Mesenchymal stem cell of the bone marrow (primary cell): ENCODE measurements around a stretch of chr11.

DNA sequence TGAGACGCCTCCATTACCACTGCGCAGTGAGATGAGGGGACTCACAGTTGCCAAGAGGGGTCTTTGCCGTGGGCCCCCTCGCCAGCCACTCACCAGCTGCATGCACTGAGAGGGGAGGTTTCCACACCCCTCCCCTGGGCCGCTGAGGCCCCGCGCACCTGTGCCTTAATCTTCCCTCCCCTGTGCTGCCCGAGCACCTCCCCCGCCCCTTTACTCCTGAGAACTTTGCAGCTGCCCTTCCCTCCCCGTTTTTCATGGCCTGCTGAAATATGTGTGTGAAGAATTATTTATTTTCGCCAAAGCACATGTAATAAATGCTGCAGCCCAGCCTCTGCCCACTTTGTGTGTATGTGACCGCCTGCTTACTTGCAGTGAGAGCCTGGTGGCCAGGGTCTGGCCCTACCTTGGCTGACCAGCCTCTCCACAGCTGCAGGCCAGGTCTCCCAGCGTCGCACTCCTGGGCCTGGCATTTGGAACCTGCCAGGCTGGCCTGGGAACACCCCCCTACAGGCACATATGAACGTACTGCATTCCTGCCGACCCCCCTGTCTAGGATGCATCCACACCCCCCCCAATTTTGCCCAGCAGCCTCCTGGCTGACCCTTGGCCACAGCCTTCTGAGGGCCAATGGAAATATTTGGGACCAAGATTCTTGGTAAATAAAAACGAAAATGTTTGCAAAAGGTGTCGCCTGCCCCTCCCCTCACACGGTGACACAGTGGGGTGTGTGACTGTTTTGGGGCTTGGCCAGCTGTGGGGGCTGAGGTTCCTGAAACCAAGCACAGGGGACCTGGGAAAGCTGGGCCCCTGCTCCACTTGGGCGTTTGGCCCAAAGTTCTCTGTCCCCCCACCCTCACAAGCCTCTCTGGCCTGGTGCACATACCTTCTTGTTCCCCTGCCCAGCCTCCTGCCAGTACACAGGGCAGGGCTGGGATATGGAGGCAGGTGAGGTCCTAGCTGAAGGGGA lies 2.5 kb upstream of the CRACR2B start:
- CAGE, long polyA plus RNA: no peak

- CAGE, long polyA plus RNA: no peak
Observed at GRCh38 chr11:830131-830720, 2.5 kb downstream of the CRACR2B start.

- CAGE, long polyA plus RNA: no peak
Observed at GRCh38 chr11:914609-915490, 4.2 kb upstream of the CHID1 start.

DNA sequence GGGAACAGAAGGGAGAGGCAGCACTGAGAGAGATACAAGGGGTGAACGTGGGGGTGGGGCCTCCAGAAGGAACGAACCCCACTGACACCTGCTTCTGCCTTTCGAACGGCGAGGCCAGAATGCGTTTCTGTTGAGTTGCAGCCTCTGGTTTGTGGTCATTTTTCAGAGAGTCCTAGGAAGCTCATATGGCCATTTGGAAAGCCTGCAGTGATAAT lies 6.2 kb upstream of the CHID1 start:
- CAGE, long polyA plus RNA: no peak

DNA sequence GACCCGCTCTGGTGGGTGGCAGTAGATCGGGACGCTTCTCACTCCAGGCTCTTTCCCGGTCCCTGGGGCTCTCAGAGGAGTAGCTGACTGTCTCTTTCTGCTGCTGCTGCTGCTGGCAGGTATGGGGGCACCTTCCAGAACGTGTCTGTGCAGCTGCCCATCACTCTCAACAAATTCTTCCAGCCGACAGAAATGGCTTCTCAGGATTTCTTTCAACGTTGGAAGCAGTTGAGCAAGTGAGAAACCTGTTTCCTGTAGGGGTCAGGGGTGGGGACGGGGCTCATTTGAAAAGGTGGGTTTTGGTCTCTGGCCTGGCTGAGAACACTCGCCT lies 27.6 kb downstream of the MUC6 start:
- CAGE, long polyA plus RNA: no peak

DNA sequence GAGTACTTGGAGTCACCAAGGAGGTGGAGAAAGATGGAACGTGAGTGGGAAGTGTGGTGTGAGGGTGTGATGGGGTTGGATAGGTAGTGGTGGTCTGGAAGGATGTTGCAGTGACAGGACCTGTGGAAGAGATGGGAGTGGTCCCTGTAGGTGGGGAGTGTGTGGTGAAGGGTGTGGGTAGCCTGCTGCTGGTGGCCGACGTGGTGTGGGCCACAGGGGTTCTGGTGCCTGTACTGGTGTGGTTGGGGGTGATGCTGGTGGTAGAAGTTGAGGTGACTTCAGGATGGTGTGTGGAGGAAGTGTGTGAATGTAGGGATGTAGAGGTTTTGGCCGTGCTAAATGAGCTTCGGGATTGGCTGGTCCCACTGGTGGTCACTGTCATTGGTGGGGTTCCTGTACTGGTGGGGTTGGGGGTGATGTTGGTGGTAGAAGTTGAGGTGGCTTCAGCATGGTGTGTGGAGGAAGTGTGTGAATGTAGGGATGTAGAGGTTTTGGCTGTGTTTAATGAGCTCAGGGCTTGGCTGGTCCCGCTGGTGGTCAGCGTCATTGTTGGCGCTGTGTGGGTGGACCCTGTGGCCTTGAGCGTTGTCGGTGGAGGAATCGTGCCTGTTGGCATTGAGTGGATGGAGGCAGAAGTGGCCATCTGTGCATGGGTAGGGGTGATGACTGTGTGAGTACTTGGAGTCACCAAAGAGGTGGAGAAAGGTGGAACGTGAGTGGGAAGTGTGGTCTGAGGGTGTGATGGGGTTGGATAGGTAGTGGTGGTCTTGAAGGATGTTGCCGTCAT lies 19.1 kb downstream of the MUC6 start:
- CAGE, long polyA plus RNA: no peak

DNA sequence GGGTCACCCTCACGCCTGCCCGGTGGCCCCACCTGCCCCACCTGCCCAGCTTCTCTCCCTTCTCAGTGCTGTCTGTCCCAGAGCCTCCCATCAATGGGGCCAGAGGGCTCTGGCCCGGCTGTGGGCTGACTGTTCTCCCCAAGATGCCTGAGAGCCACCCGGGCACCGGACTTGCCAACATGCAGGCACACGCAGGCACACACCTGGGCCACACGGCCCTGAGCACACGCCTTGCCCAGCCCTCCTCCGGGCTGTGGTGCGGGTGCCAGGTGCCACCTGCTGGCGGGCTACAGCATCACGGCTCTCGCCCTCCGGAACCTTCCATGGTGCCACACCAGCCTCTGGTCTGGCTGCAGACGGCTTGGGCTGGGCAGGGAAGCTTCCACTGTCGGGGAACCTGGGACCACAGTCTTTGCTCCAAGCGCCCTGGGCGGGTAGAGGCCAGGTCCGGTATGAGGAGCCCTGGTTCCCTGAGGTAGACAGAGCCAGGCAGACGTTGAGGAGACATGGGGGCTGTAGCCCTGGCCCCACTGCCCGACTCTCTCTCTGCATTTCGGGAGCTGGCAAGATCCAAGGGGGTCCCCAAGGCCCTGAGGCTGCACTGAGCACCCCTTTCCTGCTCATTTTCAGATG lies 14.6 kb upstream of the MUC6 start:
- CAGE, long polyA plus RNA: no peak

DNA sequence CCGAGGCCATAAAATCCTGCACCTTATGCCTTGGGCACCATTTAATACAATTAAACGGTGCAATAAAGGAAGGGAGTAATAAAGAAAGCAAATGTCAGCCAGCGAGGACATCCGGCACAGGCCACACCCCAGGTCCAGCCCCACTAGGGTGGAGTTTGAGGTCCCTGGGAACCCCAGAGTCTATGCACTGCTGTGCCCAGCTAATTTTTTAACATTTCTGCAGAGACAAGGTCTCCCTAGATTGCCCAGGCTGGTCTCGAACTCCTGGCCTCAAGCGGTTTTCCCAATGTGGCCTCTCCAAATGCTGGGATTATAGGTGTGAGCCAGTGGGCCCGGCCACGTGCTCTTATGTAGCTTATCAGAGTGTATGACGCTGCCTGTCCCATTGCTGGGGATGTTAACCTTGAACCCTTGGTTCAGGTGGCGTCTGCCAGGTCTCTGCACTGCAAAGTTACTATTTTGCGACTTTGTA lies 24.6 kb upstream of the MUC6 start:
- CAGE, long polyA plus RNA: no peak

DNA sequence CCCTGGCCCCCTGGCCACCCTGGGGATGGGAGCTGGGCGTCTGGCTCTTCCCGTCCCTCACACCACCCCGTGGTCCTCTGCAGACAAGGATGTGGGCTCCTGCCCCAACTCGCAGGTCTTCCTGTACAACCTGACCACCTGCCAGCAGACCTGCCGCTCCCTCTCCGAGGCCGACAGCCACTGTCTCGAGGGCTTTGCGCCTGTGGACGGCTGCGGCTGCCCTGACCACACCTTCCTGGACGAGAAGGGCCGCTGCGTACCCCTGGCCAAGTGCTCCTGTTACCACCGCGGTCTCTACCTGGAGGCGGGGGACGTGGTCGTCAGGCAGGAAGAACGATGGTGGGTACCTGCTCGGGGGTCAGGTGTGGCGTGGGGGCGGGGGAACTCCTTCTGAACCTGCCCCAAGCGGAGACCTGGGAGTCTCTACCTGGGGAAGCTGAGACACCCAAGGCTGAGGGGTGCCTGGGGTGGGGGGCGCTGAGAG lies 48.5 kb upstream of the MUC6 start:
- CAGE, long polyA plus RNA: no peak

DNA sequence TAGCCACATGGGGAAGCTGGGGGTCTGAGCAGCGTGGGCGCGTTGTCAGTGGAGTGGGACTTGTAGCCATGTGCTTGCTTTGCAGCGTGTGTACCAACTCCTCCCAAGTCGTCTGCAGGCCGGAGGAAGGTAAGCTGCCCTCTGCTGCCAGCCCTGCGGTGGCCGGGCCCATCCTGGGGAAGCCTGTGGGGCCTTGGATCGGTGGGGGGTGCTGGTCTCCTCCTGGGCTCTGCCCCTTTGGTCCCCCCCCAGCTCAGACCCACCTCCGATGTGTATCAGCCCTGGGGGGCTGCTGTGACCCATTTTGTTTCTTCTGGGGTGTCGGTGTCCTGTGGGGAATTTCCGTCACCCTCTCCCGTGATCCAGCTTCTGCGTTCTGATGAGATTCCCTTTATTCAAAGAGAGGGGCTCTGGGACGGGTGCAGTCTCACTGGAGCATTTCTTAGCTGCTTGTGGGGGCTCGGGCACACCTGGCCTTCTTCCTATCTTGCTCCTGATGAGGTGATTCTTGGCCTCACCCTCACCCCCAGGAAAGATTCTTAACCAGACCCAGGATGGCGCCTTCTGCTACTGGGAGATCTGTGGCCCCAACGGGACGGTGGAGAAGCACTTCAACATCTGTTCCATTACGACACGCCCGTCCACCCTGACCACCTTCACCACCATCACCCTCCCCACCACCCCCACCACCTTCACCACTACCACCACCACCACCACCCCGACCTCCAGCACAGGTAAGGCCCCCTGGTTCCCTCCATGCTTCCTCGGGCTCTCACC lies 56.0 kb upstream of the MUC6 start:
- CAGE, long polyA plus RNA: no peak

- CAGE, long polyA plus RNA: no peak
Observed at GRCh38 chr11:1148671-1149098, 9.1 kb upstream of the MUC5AC start.

DNA sequence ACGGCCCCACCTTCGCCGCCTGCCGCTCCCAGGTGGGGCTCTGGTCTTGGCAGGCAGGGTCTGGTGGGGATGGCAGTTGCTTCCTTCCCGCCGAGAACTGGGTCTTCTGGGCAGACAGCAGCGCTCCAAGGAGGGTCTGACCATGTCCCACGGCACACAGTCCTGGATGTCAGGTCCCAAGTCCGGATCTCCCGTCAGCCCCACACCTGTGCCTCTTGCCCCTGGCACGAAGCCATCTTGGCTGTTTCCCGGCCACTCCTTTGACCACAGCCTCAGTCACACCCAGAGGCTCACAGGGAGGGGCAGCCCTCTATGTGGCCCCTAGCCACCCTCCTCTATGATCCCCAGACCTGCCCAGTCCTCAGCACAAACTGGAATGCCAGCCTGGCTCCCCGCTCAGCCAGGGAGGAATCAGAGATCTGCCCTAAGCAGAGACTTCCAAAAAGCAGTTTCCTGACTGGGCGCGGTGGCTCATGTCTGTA lies 14.3 kb downstream of the MUC5B start:
- CAGE, long polyA plus RNA: no peak

DNA sequence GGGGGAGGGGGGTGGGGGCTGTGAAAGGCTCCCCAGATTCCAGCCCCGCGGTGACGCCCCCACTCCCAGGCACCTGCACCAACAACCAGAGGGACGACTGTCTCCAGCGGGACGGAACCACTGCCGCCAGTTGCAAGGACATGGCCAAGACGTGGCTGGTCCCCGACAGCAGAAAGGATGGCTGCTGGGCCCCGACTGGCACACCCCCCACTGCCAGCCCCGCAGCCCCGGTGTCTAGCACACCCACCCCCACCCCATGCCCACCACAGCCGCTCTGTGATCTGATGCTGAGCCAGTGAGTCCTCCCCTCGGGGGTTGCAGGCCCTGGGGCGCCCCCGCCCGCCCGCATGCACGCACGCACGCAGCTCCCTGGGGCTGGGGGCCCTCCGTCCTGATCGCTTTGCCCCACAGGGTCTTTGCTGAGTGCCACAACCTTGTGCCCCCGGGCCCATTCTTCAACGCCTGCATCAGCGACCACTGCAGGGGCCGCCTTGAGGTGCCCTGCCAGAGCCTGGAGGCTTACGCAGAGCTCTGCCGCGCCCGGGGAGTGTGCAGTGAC lies 32.2 kb downstream of the MUC5B start:
- CAGE, long polyA plus RNA: no peak

DNA sequence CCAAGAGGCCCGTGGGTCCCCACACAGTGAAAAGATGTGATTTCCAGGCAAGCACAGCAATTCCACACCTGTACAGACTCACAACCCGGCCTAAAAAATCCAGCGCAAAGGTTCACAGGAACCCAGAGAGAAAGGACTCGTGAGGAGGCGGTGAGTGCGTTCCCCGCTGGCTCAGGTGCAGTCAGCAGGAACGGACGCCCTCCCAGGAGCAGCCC lies 4.4 kb downstream of the TOLLIP start:
- CAGE, long polyA plus RNA: no peak

DNA sequence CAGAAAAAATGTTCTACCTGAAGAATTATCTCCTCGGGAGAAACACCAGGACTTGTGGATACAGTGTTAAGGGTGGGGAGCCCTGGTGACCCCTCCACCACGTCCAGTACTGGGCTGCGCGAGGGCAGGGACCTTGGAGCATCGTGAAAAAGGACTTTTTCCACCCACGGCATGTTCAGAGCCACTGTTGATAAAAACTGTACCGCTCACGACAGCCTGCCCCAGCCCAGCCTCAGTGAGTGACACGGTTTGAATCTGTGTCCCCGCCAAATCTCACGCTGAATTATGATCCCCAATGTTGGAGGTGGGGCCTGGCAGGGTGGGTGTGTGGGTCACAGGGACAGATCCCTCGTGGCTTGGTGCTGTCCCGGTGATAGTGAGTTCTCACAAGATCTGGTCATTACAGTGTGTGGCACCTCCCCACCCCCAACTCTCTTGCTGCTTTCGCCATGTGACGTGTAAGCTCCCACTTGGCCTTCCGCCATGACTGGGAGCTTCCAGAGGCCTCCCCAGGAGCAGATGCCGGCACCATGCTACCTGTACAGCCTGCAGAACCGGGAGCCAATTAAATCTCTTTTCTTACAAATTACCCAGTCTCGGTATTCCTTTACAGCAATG lies 1.4 kb downstream of the TOLLIP start:
- CAGE, long polyA plus RNA: no peak

- CAGE, long polyA plus RNA: no peak
Observed at GRCh38 chr11:1308658-1308982, 812 bp downstream of the TOLLIP start.

DNA sequence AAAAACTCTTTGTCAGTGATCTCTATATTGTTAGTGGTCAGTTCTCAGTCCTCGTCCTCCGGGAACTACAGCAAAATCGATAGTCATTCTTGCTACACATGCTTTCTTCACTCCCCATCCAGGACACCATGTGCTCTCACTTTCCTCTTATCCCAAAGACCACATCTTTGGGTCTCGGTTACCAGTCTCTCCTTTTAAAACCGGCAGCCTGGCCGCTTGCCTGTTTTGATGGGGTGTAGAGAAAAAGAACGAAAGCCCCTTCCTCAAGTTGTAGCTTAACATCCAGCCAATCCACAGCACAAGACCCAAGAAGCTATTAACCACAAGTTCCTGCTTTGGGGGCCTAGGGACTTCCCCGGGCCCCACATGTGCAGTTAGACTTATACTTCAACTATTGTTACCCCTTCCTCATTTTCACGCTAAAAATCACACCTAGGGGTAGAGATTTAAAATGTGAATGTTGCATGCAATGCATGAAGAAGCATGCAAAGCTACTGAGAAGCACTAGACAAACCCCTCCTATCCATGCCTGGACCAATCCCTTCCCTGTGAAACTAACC lies 1.5 kb upstream of the TOLLIP start:
- CAGE, long polyA plus RNA: no peak

GRCh38 chr11:1507628-1508083 lies 21.1 kb upstream of the MOB2 start:
- CAGE, long polyA plus RNA: no peak

DNA sequence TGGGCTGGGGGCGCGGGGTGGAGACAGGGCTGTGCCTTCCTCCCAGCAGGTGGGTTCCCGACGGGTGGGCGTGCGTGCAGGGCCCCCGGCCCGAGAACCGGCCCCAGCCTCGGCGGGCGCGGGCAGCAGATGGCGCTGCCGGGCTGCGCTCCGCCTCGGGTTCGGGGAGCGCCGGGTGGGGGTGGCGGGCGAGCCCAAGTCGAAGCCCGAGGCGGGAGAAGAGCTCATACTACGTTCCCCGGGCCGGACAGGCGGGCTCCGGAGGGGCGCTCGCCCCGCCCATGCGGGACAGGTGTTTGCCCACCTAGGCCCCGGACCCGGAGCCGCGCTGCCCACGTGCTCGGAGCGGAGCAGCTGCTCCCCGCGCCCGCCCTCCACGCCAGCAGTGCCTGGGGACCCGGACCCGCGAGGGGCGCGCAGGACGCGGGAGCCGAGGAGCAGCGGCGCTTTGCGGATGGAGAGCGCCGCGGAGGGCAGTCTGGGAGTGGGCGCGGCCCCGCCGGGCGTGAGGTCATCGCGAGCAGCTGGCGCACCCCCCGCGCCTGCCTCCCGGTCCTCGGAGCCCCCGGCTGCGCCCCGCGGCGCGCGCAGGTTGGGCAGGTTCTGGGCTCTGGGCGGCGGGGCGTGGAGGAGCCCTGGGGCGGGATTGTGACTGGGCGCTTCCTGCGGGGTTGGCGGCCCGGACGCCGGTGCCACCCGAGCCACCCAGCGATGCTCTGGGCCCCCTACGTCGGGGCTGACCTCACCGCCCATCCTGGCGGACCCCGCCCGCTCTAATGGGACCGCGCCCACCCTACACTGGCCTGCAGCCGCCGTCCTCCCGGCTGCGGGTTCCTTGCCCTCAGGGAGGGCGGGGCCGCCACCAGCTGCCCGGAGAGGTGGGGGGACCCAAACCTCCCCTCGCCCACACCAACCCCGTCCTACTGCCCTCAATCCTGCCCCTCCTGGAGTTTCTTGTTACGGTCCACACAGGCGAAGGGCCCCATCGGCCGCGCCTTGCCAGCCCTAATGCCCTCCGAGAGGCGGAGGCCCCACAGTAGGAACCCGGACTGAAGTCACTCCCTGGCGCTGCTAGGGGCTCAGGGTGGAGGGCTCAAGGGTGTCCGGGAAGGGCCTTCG lies 25.1 kb downstream of the DUSP8 start:
- CAGE, long polyA plus RNA: no peak

GRCh38 chr11:1555559-1556308 lies 16.3 kb downstream of the DUSP8 start:
- CAGE, long polyA plus RNA: no peak